ENCODE measurements around a stretch of chr1.

DNA sequence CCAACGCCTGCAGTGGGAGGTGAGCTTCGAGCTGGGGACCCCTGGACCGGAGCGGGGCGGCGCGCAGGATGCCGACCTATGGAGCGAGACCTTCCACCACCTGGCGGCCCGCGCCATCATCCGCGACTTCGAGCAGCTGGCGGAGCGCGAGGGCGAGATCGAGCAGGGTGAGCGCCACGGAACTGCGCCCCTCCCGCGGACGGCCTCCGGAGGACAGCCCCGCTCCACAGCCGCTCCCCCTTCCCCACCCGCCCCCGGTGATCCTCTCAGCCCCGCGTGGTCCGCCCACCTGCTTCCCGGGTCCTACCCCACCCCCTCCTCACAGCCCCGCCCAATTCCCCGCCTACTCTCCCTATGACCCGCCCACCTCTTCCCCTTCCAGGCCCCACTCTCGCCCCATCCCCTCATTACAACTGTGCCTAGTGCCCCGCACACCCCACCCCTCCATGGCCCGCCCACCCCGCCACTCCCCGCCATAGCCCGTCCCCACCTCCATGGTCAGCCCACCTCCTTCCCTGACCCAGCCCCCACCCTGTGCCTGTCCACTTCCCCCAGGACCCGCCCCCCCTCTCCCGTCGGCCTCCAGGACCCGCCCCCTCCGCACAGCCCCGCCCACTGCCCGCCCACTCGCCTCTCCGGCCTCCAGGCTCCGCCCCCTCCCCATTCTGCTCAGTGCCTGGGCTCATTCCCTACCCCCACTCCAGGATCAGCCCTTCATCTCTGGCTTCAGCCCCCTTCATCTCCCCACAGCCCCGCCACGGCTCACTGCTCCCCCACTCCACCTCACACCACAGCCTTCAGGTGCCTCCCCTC lies 52.8 kb downstream of the VWA5B1 start:
- PRO-cap, result no peak
- RAMPAGE, long total RNA, 5 experiments, result no peak in any of the 5 experiments
- RRBS, result 17% methylated on average over 11 of the region's 56 CpGs

- PRO-cap, result no peak
- RAMPAGE, long total RNA, 5 experiments, result no peak in any of the 5 experiments
- RRBS, result no CpG with 5 or more reads among the region's 7 CpGs
Observed at GRCh38 chr1:20477773-20478318, 8.2 kb downstream of the CAMK2N1 start.

DNA sequence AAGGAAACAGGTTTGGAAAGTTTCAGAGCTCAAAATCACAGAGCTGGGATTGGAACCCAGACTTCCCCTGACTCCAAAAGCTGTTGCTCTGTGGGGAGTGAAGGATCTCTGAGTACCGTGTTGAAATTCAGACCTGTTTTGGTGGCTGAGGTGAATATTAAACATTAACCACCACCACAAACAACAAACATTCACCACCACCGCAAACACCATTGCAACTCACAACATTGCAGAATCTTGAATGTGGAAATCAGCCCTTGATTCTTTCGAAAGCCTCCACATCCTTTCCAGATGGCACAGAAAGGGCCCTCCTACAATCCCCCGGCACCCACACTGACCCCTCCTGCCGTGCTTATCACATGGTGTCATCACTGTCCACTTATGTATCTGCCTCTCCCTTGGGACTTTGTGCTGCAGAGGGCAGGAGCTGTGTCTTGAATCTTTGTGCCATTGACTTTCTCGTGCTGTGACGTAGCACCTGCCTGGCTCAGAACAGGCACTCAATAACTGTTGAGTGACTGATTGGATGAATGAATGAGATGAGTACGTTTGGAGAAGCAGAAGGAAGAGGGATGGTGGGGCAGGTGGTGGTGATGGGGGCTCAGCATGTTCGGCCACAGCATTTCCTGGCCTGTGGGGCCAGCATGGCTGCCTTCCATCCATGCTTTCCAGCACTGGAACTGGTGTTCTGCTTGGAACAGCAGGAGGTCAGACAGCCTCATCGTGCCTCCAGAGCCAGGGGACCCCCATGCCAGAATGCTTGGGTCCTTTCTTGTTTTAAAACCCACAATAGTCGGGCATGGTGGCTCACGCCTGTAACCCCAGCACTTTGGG lies 1.6 kb downstream of the CDA start:
- PRO-cap, result no peak
- RAMPAGE, long total RNA, 5 experiments, result no peak in any of the 5 experiments
- RRBS, result no CpG with 5 or more reads among the region's 12 CpGs

- PRO-cap, result no peak
- RAMPAGE, long total RNA, 5 experiments, result no peak in any of the 5 experiments
- RRBS, result no CpG with 5 or more reads among the region's 7 CpGs
Observed at GRCh38 chr1:20597513-20598258, 8.8 kb downstream of the CDA start.

- PRO-cap, result no peak
- RAMPAGE, long total RNA, 5 experiments, result no peak in any of the 5 experiments
- RRBS, result no CpG with 5 or more reads among the region's 16 CpGs
Observed at GRCh38 chr1:20616282-20617153, 16.7 kb upstream of the PINK1 start.

DNA sequence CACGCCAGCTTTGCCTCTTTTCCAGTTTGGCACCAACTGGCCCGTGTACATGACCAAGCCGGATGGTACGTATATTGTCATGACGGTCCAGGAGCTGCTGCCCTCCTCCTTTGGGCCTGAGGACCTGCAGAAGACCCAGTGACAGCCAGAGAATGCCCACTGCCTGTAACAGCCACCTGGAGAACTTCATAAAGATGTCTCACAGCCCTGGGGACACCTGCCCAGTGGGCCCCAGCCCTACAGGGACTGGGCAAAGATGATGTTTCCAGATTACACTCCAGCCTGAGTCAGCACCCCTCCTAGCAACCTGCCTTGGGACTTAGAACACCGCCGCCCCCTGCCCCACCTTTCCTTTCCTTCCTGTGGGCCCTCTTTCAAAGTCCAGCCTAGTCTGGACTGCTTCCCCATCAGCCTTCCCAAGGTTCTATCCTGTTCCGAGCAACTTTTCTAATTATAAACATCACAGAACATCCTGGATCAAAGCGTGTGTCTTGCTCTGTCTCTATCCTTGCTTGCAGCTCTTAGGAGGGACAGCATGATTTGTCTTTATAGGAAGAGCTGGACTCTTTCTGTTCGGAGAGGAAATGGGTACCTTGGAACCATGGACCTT lies 14.7 kb upstream of the PINK1 start:
- PRO-cap, result no peak
- RAMPAGE, long total RNA, 5 experiments, result no peak in any of the 5 experiments
- RRBS, result no CpG with 5 or more reads among the region's 10 CpGs

DNA sequence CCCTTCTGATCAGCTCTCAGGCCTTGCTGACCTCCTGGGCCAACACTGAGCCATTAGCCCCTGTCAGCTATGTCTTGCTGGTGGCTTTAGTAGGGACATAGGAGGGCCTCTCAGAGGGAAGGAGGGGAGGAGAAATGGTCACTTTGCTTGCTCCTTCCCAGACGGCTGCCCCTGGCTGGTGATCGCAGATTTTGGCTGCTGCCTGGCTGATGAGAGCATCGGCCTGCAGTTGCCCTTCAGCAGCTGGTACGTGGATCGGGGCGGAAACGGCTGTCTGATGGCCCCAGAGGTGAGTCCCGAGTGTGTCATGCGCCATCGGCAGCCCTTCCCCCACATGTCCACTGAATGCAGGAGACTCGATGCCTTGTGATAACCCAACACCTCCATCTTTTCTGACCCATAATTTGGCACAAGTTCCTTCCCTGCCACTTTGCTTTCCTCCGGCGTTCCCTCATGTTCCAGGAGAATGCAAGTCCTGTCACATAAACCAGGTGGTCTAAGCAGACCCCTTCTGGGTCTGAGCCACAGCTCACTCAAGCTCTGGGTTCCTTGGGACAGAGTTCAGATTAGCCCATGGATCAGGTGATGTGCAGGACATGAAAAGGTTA lies 12.7 kb downstream of the DDOST start:
- PRO-cap, result no peak
- RAMPAGE, long total RNA, 5 experiments, result no peak in any of the 5 experiments
- RRBS, result no CpG with 5 or more reads among the region's 13 CpGs

- PRO-cap, result unidirectional peak, minus-strand start at chr1:20651273
- RAMPAGE, long total RNA, 5 experiments, result start-site peak on the plus strand in 4 of 5 experiments, at chr1:20650489-20651005 at its widest, 9 to 176 reads per replicate
- RRBS, result no CpG with 5 or more reads among the region's 19 CpGs
Observed at GRCh38 chr1:20650373-20651470, 10.4 kb downstream of the DDOST start.

DNA sequence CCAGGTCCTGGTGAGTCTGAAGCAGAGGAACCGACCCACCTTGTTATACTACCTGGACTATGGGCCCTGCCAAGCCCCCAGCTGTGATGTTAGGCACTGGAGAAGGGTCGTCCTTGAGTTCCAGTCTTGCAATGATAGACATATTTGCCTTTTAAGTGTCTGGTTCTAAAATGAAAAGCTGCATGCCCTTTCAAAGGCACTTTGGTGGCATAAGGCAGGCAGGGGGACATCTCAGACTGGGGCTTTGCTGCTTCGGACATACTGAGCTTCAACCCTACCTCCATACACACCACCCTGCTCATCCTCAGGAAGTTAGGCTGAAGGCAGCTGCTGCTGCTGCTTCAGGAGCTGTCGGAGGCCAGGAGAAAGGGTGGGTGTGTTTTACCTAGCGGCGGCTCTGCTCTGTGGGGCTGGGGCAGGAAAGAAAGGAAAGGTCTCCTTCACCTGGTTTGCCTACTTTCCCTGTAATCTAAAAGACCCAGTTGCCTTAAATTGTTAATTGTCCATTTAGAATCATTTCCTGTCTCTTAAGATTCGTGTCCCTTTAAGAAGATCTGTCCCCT lies 19.3 kb downstream of the ECE1 start:
- PRO-cap, result no peak
- RAMPAGE, long total RNA, 5 experiments, result no peak in any of the 5 experiments
- RRBS, result no CpG with 5 or more reads among the region's 7 CpGs

DNA sequence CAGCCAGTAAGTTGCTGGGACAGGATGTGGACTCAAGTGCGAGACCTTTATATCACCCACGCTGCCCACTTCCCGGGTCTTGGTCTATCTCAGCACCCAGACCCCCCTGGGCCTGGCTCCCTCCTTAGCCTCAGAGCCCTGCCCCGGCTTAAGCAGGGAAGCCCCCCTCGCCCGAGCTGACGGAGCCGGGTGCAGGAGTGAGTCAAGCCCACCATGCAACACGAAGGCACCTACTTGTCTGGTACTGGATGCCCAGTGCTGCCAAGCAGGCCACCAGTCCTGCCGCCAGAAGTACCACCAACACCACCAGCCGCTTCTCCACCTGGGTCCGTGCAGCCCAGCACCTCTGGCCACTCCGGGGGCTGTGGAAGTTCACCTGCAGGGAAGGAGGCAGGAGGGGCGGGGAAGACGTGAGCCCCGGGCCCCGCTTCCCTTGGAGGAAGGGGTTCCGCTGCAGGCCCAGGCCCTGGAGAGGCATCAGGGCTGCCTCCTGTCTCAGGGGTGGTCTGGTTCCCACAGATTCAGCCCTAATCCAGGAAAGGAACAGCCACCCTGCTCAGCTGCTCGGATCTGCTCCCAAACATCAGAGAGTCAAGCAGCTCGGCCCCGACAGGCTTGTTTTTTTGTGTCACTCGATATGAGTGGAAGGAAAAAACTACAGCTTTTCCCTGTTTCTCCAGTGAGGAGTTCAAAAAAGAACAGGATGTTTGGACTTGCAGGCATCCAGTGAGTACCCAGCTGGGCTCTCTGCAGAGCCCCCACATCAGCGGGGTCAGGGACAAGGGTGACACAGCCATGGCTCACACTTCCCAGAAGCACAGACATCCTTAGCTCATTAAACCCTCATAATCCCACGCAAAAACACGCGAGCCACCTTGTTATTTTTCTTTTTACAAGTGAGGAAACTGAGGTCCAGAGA lies 11.0 kb downstream of the ECE1 start:
- PRO-cap, result no peak
- RAMPAGE, long total RNA, 5 experiments, result start-site peak on the minus strand in 2 of 5 experiments, centred at positions 316 to 611 of the sequence, 26 to 36 reads per replicate
- RRBS, result 81% methylated on average over 10 of the region's 26 CpGs

DNA sequence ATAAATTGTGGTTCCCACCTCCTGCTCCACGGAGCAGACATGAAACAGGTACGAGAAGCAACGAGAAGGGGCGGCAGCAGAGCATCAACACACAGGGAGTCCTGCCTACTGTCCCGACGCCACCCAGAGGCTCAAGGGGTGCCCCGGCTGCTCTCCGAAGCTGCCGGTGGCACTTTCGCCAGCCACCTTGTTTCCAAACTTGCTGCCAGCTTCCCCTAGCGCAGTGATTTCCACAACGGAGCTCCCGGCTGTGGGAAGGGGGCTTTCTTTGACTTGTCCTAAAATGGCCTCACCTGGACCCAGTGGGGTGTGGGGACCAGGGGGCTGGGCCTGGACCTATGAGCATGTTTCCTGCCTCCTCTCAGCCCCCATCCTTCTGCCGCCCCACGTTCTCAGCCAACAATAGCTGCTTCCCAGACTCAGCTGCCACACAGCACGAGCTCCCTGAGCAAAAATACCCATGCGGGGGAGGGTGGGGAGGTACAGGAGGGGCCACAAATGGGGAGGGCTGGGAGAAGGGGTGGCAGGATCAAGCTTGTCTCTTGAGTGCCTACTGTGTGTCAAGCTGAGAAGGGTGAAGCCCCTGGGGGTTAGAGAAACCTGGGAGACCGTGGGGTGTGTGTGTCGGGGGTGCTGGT lies 35.6 kb upstream of the ECE1 start:
- PRO-cap, result no peak
- RAMPAGE, long total RNA, 5 experiments, result no peak in any of the 5 experiments
- RRBS, result 67% methylated on average over 5 of the region's 19 CpGs

- PRO-cap, result no peak
- RAMPAGE, long total RNA, 5 experiments, result no peak in any of the 5 experiments
- RRBS, result no CpG with 5 or more reads among the region's 7 CpGs
Observed at GRCh38 chr1:21337180-21337484, 46.9 kb upstream of the ECE1 start.

GRCh38 chr1:21346257-21346374 lies 55.9 kb upstream of the ECE1 start:
- PRO-cap, result no peak
- RAMPAGE, long total RNA, 5 experiments, result no peak in any of the 5 experiments
- RRBS, result no CpG with 5 or more reads among the region's 6 CpGs

DNA sequence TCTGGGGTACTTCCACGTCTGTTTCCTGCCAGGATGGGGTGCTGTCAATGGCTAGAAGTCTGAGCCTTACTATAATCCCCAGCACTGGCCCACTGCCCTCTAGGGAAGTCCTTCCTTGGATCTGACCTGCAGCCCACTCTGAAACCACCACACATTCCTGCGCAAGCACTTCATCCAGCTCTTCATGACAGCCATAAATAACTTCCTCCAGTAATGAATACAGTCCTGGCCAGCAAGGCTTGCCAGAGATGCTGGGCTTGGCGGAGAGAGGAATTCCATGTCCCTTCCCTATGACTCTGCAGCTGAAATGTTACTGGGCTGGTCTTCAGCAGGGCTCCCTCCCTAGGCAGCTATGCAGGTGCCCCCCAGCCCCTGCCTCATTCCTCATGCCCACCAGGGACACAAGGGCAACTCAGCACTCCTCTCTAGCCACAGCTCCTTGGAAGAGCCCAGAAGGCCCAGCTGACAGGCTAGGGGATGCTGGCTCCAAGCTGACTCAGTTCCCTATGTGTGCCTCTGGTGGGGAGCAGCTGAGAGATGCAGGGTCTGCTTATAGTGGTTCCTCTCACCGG lies 32.7 kb downstream of the ALPL start:
- PRO-cap, result no peak
- RAMPAGE, long total RNA, 5 experiments, result no peak in any of the 5 experiments
- RRBS, result no CpG with 5 or more reads among the region's 4 CpGs

DNA sequence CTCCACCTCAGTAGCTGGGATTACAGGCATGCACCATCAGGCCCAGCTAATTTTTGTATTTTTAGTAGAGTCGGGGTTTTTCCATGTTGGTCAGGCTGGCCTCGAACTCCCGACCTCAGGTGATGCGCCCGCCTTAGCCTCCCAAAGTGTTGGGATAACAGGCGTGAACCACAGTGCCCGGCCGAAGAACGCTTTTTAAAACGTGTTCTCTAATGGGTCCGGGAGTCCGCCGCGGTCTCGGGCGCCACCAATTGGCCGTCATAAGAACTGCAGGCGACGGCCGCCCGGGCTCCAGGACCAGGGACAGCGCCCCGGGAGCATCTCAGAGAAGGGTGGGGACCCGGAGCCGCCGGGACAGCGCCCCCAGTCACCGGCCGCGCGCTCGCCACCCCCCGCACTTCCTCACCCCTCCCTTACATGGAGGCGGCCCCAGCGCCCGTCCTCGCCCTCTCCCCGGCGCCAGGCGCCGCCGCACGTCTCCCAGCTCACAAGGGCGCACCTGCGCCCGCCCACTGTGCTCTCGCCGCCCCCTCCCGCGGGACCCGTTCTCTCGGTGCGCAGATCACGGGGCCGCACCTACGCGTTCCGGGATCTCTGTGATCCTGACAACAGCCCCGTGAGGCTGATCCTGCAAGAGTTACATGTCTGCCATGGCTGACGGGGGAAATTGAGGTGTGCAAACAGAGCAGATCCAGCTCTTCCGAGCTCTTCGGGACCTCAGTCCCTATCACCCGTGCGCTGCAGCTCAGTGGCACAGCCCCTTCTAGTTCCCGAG lies 9.9 kb downstream of the RAP1GAP start:
- PRO-cap, result no peak
- RAMPAGE, long total RNA, 5 experiments, result no peak in any of the 5 experiments
- RRBS, result 1% methylated on average over 33 of the region's 65 CpGs

- PRO-cap, result no peak
- RAMPAGE, long total RNA, 5 experiments, result no peak in any of the 5 experiments
- RRBS, result 2% methylated on average over 13 of the region's 33 CpGs
Observed at GRCh38 chr1:21669719-21670457, 731 bp upstream of the RAP1GAP start.

DNA sequence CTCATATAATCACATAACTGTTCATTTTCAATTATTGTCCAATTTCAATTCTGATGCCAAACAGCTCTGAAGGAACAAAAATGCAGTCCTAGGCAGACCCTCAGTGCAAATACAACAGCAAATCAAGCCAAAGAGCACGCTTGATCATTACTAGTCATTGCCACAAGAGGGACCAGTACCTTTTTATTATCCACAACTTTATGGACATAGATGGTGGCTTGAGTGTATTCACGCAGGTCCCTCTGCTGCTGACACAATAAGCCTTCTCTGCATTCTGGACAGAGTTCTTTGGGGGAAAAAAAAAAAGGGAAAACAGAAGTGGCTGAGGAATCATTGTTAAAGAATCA lies 34.1 kb upstream of the RAP1GAP start:
- PRO-cap, result no peak
- RAMPAGE, long total RNA, 5 experiments, result start-site peak on the minus strand in 2 of 5 experiments, centred at positions 55 to 212 of the sequence, 20 to 41 reads per replicate
- RRBS, result no CpG with 5 or more reads among the region's 2 CpGs

- PRO-cap, result no peak
- RAMPAGE, long total RNA, 5 experiments, result start-site peak on the minus strand in 1 of 5 experiments, at chr1:21721152-21721162 at its widest, 18 reads per replicate
- RRBS, result no CpG with 5 or more reads among the region's 9 CpGs
Observed at GRCh38 chr1:21720874-21721282, 51.7 kb upstream of the RAP1GAP start.

- PRO-cap, result no peak
- RAMPAGE, long total RNA, 5 experiments, result no peak in any of the 5 experiments
- RRBS, result no CpG with 5 or more reads among the region's 8 CpGs
Observed at GRCh38 chr1:21775394-21775875, 7.5 kb downstream of the USP48 start.

- PRO-cap, result unidirectional peak, minus-strand start at chr1:21782020; unidirectional peak, minus-strand start at chr1:21782264; unidirectional peak, minus-strand start at chr1:21782302
- RAMPAGE, long total RNA, 5 experiments, result no peak in any of the 5 experiments
- RRBS, result 2% methylated on average over 5 of the region's 23 CpGs
Observed at GRCh38 chr1:21781736-21782507, 1.0 kb downstream of the USP48 start.